Bronchus (tissue), 1 donor: ENCODE measurements around a stretch of chr11.

GRCh38 chr11:12054049-12054392, 45.6 kb upstream of the DKK3 start:
- PRO-cap, result no peak

GRCh38 chr11:12103725-12104353, 6.6 kb upstream of the MICAL2 start:
- PRO-cap, result no peak

DNA sequence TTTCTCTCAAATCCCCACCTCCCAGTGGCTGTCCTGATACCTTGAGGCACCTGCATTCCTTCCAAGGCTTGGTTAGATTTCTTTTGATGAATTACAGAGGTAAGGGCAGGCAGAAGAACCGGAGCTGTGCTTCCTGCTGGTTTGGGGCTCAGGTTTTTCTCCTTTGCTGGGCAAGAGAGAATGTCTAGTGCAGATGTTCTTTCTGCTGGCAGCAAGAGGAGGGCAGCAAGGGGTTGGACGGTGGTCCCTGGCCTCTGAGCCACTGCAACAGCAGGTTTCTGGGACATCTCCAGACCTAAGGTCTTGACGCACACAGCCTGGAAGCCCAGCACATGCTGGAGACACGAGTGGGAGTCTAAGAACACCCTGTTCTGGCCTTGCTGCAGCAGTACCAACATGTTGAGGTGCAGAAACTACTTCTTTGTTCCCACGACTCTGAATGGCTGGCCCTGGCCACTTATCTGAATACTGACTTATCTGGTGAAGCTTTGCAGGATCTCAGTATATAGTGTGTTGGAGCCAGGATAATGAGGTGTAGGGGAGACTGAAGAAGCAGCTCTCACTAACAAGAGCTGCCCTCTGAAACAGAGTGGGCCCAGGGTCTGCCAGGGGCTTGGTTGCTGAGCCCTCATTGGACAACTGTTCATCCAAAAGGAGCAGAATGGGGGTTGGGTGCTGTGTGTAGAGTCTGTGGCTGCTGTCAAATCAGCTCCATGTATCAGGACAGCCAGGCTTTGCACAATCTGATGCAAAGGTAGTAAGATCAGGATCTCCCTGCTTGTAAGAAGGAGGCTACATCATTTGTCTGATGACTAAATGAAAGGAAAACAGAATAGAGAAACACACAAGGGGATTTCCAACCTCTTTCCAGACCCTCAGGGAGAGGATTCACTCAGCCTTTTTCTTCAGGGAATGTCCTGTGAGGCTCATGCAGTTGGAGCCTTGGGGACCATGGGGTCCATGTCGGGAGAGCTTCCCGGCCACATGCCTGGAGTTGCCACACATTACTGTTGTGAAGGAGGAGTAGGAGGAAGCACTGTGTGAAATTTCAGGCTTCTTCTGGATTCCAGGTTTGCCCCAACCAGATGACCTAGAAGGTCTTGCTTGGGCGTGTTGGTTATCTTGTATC, 7.0 kb downstream of the MICAL2 start:
- PRO-cap, result no peak

DNA sequence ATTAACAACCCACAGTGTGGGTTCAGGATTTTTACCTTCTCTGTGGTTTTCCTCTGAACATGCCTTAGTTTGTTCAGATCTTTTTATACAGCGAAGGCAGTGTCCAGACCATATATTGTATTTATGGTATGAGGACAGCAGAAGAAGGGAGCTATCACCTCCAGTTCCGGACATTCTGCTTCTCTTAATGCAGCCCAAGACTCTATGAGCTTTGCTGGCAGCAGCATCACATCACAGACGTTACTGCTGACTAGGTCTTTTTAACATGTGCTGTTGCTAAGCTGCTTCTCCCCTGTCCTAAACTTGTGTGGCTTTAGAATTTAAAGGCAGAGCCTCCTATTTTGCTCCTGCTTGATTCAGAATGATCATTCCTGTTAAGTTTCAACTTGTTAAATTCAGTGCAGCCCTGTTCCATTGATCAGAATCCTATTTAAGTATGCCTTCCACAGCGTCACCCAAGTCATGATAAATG, 13.4 kb downstream of the MICAL2 start:
- PRO-cap, result no peak

GRCh38 chr11:12127487-12127916, 17.1 kb downstream of the MICAL2 start:
- PRO-cap, result no peak

GRCh38 chr11:12148910-12149630, 38.7 kb downstream of the MICAL2 start:
- PRO-cap, result no peak

DNA sequence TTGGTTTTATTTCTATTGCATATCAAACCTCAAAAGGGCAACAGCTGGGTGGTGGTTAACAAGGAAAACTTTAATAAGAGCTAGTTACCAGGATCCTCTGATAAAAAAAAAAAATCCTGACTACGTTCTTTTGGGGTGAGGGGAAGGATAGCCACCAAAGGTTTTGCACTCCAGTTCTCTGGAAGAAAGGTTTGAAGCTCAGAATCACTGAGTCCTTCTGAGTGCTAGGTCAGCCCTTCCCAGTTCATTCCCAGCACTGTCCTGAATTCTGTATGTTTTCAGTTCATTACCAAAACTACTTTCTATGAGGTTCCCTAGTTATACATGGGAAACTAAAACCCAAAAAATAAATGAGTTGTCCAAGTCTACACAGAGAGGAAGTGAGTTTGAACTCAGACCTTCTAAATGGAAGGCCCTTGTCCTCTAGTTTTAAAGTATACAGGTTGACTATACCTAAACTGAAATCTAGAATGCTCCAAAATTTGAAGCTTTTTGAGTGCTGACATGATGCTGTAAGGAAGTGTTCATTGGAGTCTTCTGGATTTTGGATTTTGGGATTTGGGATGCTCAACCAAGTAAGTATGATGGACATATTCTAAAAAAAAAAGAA, 47.3 kb downstream of the MICAL2 start:
- PRO-cap, result no peak

DNA sequence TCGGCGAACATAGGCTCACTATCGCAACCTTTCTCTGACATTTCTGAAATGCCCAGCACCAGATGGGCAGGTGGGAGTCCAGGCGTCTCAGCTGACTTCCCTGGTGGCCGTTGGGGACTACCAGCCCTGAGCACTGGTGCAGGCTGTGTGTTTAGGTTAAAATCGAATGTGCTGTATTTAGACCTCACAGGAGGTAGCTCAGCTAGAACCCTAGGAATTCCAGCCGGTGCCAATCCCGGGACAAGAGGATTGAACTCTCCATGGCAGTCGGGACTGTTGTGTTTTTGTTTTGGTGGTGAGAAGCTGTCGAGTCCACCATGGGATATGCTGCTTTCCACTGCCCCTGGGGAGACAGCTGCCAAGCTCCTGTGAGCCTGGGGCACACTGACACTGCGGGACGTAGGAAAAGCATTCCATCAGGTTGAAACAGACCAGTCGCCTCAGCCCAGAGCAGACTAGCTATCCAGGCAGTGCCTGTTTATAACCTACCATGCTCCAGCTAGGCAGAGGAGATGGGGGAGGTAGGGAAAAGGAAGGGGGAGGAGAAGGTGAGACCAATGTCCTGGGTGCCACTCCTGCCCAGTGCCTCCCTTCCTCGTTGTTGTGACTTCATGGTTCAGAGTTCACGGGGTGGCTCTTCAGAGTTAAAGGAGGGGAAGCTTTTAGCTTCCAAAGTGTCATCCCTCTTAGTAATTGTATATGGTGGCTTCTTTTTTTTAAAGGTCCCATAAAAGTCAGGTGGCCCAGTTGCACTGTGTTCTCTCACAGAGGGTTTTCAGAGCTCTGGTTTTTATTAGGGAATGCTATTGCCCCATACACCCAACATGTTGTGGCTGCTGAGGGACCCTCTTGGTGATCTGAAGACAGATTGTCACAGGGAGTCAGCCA, 53.0 kb downstream of the MICAL2 start:
- PRO-cap, result no peak

GRCh38 chr11:12164056-12164696, 53.8 kb downstream of the MICAL2 start:
- PRO-cap, result no peak

- PRO-cap, result bidirectional peak, plus-strand start at chr11:12167311, minus-strand start at chr11:12167137
Observed at GRCh38 chr11:12166939-12167732, 56.7 kb downstream of the MICAL2 start.

- PRO-cap, result unidirectional peak, plus-strand start at chr11:12195917; unidirectional peak, plus-strand start at chr11:12195979
Observed at GRCh38 chr11:12195674-12196247, 85.4 kb downstream of the MICAL2 start.

DNA sequence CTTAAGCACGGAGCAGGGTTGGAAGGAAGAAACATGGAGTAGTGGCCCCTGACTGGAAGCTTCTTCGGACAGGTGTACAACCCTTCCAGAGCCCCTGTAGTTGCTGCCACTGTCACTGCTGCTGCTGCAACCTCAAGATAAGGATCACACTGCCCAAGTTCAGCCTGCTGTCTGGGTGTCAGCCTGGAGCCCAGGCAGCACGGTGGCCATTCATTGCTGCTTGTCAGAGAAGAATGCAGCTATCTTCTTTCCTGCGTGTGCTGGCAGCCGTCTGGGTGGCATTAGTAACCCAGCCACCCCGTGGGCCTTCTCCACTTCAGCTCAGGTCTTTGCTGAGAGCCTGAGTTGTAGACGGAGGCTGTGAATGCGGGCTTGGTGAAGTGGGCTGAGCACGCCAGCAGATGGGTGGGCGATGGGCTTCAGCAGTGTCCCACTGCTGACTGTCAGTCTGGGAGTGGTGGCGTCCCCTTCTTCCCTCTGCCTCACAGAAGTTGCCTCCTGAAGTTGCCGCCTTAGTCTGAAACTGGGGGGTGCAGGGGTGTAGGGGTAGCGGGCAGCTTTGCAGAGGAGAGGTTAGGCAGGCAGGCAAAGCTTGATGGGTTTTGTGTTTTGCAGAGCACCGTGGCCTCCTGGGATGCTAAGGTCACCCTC, 106.8 kb downstream of the MICAL2 start:
- PRO-cap, result no peak

DNA sequence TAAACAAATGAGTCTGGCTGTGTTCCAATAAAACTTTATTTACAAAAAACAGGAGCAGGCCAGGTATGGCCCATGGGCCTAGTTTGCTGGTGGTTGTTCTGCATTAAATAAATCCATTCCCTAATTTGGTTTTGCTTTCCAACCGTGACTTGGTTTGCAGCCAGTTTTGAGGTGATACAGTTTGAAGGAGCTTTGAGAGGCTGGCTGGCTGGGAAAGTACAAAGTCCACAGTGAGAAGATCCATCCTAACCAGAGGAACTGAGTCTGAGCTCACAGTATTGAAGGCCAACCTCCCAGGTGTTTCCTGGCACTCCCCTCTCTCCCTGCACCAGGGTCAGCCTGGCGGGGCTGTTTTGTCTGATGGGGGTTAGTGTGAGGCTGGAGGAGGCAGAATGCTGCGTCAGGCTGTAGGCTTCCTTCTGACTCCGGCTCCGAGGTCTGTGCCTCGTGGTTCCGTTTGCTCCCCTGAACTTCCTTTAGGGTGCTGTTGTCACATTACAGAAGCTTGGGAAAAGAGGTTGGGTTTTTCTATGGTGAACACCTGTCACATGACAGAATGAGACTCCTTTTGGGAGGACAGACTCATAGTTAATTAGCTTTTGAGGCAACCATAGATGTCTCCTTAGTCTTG, 129.6 kb downstream of the MICAL2 start:
- PRO-cap, result no peak

DNA sequence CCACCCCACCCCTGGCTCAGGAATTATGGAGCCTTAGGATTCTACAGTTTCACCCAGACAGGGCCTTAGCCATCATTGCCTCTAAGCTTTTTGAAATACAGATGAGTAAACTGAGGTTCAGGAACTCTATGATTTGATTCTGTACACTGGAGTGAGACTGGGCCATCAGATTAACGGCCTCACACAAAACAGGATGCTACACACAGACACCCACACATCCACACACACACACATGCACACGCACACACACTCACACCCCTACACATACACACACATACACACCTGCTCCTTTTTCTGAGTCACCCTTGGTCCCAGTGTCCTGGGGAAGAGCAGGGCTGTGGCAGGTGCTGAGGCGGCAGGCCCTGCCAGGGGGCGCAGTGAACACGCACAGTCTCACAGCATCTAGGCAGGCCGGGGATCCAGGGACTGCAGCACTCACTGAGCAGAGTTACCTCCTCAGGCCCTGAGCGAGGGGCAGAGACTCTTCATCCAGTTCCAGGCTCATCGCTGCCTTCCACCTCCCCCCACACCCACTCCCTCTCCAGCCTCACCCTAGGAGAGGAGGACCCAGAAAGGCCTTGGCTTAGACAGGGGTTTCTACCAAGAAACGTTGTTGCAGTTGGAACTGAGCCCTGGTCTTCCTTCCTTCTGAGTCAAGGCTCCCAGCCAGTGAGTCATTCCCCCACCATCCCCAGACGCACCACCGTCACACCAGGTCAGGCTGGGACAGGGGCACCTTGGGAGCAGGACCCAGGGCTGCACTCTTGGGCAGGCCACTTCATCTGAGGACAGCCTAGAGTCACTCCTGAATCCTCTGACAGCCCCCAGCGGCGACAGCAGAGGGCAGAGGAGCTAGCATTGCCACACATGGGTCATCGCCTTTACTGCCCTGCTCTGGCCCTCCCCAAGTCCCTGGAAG, 89.7 kb upstream of the PARVA start:
- PRO-cap, result unidirectional peak, minus-strand start at position 650 of the sequence

- PRO-cap, result no peak
Observed at GRCh38 chr11:12418219-12418668, 40.9 kb downstream of the PARVA start.

GRCh38 chr11:12434309-12434707, 56.9 kb downstream of the PARVA start:
- PRO-cap, result no peak

DNA sequence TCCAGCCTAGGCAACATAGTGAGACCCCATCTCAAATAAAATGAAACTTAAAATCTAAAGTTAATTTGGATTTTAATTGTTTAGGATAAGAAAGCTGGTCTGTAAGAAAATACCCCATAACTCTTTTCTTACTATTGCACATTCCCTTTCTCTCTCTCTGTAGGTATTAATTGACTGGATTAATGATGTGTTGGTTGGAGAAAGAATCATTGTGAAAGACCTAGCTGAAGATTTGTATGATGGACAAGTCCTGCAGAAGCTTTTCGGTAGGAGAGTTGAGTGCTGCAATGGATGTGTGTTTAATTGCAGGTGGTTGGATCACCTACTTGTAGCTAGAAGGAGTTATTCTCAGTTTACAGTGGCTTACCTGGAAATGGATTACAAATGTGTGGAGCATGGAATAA, 100.3 kb downstream of the PARVA start:
- PRO-cap, result no peak

GRCh38 chr11:12710279-12710885, 36.2 kb downstream of the TEAD1 start:
- PRO-cap, result no peak

DNA sequence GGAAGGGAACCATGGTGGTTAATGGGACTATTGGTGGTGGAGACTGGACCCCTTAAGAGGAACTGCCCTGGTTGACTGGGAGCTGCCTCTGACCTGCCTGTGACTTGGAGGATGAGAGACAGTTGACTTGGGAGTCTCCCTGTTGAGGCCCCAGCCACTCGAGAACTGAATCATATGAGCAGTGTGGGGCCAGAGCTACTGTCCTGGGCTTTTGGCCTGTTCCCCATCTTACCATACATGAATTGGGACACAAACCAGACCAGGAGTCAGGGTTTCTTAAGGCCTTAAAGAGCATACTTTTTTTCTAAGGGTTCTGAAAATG, 92.8 kb downstream of the TEAD1 start:
- PRO-cap, result no peak

GRCh38 chr11:12824137-12824984, 150.1 kb downstream of the TEAD1 start:
- PRO-cap, result no peak